Diencephalon (tissue), 2 donors: ENCODE measurements around a stretch of chr21.

GRCh38 chr21:33902334-33903522, 12.9 kb downstream of the ATP5PO start:
- RAMPAGE, long total RNA, result no peak

DNA sequence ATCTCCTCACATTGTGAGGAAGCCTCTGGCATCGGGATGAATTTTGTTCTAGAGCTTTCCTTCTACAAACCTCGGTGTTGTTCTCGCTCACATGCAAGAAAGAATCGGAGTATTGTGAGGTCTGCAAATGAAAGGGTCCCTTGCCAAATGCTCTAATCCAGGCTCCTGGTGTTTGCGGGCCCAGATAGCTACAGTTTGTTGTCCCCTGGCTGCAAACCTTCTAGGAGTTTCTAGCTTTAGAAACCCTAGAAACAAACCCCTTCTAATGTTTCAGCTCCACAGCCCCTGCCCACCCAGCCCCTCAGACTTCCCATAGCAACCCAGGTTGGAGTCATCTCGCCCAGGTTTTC, 8.6 kb upstream of the ATP5PO start:
- RAMPAGE, long total RNA, result no peak

DNA sequence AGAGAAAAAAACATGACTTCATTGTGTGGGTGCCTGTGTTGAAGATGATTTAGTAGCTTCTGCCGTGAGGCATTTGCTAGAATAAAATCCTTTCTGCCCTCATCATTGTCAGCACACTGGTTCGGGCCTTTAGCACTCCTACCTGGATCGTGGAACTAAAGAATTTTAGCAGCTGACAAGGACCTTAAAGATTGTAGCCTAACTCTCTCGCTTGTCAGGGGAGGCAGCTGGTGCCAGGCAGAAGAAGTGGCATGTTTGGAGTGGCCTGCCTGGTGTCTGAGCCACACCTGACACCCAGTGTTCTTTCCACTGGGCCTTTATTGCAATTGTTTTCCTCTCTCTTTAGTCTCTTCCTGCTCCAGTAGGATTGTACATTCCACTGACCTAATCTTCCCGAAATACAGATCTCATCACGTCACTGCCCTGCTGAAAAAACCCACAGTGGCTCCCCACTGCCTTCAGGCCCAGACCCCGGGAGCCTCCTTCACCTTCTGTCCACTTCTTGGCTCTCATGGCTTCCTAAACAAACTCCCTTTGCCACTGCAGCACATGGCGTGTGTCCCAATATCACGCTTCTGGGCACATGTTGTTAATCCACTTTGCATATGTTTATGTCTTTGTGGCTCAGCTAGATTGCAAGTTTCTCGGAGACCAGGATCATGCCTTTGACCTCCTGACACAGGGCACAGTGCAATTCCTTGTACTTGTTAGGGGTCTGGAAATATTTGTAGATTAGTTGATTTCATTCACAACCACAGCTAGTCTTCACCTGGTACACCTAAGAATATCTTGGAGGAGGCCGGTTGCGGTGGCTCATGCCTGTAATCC, 25.3 kb upstream of the ATP5PO start:
- RAMPAGE, long total RNA, result no peak

DNA sequence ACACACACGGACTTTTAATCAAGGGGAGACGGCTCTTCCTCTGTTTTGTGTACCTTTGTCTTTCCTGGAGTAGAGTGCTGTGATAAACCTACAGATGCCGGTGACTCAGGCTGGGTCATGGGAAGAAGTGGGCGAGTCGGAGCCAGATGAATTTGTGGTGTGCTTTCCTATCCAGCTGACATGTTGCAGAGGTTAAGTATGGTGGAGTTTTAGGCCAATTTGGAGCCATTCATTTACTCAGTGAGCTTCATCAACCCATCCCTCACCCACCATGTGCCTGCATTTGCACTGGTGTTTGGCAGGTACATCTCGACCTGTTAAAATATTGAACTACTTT, 35.8 kb upstream of the MRPS6 start:
- RAMPAGE, long total RNA, result no peak

DNA sequence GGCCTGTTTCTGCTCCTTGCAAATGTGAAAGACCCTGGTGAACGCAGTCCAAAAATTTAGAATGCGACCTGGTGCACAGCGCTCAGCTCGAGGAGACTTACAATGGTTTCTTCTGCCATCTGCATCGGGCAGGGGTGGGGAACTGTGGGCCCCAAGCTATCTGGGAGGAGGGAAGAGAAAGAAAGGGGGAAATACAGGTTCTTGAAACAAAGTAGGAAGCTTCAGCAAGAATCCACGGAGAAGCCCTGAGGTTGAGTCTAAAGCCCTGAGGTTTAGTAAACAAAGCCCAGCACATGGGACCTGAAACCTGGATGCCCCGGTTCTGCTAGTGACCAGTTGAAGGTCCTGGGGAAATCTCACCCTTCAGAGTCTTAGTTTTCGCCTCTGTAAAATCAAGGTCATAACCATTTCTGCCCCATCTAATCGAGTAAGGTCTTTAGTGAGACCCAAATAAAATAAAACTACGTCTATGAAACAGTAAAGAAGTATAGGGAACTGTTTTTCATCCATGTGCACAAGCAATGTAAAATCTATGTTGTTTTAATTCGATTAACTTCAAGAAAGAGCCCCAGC, 129.7 kb downstream of the MRPS6 start:
- RAMPAGE, long total RNA, result no peak

- RAMPAGE, long total RNA, result no peak
These were observed 30.5 kb upstream of the KCNE2 start for GRCh38 chr21:34333356-34333742.

GRCh38 chr21:34531414-34531777, 19.4 kb upstream of the KCNE1 start:
- RAMPAGE, long total RNA, result no peak

- RAMPAGE, long total RNA, result no peak
These were observed 31.1 kb upstream of the KCNE1 start for GRCh38 chr21:34543205-34543404.

GRCh38 chr21:34575898-34576611, 38.9 kb downstream of the RCAN1 start:
- RAMPAGE, long total RNA, result no peak

DNA sequence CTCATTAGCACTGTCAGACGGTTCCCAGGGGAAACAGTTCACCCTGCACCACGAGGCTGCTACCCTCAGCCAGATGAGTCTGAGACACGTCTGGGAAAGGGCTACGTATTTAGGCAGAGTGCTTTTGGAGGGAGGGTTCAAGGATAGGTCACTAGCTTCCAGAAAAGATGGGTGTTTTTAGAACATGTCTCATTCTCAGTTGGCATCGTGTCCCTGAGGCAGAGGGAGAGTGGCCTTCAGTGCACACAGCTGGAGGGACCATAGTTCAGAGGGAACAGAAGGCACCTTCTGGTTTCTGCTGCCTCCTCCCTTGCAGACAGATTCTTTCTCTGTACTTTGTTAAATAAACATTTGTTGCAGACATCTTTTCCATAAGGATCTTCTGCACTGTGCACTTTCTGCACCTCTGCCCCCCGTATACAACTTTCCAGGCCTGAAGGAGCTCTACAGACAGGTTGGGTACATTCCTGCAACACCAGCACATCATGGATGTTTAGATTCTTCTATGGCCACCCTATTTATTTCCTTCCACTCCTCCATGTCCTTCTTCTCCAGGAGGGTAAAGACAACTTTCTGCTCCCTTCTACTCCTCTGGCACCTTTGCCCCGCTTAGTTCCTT, 140.0 kb downstream of the CLIC6 start:
- RAMPAGE, long total RNA, result no peak

- RAMPAGE, long total RNA, result no peak
These were observed 164.8 kb downstream of the CLIC6 start for GRCh38 chr21:34833441-34834204.

GRCh38 chr21:34867767-34868206, 181.3 kb downstream of the RUNX1 start:
- RAMPAGE, long total RNA, result no peak

GRCh38 chr21:34872294-34873028, 176.6 kb downstream of the RUNX1 start:
- RAMPAGE, long total RNA, result no peak

- RAMPAGE, long total RNA, result no peak
These were observed 167.3 kb downstream of the RUNX1 start for GRCh38 chr21:34881493-34882423.

DNA sequence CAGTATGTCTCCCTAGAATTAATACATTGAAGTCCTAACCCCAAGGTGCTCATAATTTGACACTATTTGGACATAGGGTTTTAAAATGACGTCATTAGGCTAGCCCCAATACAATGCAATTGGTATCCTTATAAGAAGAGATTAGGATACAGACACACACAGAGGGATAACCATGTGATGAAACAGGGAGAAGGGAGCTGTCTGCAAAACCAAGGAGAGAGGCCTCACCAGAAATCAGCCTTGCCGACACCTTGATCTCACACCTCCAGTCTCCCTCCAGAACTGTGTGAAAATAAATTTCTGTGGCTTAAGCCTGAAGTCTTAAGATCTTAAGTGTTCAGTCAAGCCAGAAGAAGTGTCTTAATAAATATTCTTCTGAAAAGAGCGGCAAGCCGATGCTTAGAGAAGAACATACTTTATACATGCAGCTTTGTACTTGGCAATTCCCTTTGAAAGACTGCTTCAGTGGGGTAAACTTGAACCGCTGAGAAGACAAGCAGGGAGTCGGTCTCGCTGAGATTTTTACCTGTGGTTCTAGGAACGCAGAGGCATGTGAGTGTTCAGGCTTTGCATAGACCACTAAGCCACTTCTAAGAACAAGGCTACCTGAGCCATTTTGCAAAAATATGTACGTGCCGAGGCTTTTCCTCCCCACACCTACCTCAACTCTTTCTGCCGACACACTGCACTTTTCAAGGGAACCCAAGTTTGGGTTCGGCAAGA, 3.6 kb downstream of the RUNX1 start:
- RAMPAGE, long total RNA, result no peak

- RAMPAGE, long total RNA, result no peak
These were observed 155.0 kb downstream of the SETD4 start for GRCh38 chr21:35905019-35906074.

GRCh38 chr21:36075464-36075746, 5.6 kb downstream of the CBR1 start:
- RAMPAGE, long total RNA, result no peak

DNA sequence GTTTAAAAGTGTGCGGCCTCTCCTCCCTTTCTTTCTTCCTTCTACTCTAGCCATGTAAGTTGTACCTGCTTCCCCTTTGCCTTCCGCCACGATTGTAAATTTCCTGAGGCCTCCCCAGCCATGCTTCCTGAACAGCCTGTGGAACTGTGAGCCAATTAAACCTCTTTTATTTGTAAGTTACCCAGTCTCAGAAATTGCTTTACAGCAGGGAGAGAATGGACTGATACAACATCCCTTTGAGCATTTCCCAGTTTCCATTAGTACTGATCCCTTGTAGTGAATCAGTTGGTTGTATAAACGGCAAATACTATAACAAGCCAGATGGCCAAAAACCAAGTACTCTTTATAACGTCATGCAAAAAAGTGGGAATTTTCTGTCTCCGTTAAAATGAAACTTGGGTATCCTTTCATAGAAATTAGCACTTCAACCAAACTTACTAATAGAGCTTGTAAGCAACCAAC, 10.2 kb downstream of the CBR1 start:
- RAMPAGE, long total RNA, result no peak

GRCh38 chr21:36481374-36482235, 1.7 kb upstream of the CLDN14 start:
- RAMPAGE, long total RNA, result no peak

- RAMPAGE, long total RNA, result no peak
These were observed 58.1 kb upstream of the SIM2 start for GRCh38 chr21:36640647-36641314.